HCT116 (cell line): ENCODE data around the genes DYRK2, IL22 and CPM.

- RRBS, result 2% methylated on average over 21 of the region's 33 CpGs
These were observed at the start of gene DYRK2 for GRCh38 chr12:67648668-67648857. DYRK2 (plus strand) TSS chr12:67648745.

GRCh38 chr12:67797133-67797542 lies 148.6 kb downstream of the DYRK2 start:
- RRBS, result no CpG with 5 or more reads among the region's 3 CpGs

GRCh38 chr12:67827832-67828551 lies 179.4 kb downstream of the DYRK2 start:
- RRBS, result no CpG with 5 or more reads among the region's 8 CpGs

DNA sequence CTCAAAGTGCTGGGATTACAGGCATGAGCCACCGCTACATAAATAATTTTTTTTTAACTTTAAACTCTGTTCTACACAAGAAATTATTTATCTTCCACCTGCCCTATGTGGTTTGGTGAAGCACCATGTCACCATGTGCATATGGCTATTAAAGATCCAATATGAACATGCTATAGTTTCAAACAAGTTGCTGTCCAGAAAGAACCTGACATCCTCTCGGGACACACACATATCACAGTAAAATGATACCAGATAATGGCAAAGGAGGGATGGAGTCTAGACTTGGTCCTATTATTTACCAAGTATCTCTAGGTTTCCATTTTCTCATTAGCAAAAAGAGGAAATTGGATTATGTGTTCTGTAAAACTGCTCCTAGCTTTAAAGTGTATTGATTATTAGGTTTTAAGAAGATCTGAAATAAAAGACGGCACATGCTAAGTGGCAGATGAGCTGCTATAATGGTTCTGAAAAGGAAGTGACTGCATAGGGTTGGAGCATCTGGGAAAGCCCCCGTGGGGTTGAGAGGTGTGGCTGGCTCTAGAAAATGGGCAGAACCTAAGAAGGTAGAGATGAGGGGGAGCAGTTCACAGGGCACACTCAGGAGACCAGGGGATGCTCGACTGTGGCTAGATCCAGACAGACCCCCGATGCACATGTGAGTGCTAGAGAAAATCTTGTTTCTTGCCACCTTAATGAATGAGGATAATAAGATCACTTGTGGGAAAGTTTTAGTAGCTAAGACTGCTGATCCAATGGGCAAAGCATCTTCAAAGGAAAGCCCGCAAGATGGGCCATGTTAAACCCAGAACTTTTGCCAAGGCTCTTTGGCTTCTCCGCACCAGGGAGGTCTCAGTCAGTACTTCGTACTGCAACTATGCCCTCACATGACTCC lies 168.4 kb downstream of the IFNG start:
- RRBS, result no CpG with 5 or more reads among the region's 9 CpGs

DNA sequence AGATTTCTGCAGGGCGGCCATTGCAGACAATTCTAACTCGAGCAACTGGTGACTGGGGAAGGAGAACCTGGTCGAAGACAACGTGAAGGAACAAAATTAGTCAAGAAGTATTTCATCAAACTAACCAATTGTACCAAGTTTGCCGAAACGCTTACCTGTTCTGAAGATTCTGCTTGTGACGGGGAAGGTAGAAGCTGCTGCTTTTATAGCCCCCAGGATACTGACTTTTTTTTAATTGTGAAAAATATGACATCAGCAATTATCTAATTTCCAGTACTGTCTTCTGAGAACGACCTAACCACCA lies at the start of gene IL22:
IL22 (minus strand) TSS at position 177 of the 304 bp plus-strand sequence.
- RRBS, result no CpG with 5 or more reads among the region's 8 CpGs

DNA sequence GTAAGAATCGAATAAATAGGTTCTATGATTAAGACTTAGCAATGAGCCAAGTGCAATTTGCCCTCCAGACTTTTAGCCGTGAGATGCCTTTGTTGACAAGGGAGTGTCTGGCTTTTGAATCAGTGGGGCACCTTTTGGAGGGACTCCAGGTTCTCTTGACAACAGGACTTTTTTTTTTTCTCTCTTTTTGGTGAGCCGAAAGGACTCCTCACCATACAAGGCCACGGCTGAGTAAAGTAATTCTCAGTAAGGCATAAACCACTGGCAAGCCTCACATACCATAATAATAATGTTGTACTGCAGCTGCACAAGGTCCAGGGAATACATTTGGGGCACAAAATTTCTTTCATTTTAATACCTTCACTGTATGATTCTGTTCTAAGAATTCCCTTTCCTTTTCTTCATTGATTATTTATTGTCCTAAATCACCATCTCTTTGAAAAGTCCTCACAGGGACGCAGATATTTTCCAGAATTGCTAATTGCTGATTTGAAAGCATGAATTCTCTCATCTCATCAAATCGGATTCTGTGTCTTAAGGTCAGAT lies 4.9 kb upstream of the MDM1 start:
- RRBS, result no CpG with 5 or more reads among the region's 6 CpGs

GRCh38 chr12:68462975-68463313 lies 130.8 kb upstream of the MDM1 start:
- RRBS, result no CpG with 5 or more reads among the region's 4 CpGs

DNA sequence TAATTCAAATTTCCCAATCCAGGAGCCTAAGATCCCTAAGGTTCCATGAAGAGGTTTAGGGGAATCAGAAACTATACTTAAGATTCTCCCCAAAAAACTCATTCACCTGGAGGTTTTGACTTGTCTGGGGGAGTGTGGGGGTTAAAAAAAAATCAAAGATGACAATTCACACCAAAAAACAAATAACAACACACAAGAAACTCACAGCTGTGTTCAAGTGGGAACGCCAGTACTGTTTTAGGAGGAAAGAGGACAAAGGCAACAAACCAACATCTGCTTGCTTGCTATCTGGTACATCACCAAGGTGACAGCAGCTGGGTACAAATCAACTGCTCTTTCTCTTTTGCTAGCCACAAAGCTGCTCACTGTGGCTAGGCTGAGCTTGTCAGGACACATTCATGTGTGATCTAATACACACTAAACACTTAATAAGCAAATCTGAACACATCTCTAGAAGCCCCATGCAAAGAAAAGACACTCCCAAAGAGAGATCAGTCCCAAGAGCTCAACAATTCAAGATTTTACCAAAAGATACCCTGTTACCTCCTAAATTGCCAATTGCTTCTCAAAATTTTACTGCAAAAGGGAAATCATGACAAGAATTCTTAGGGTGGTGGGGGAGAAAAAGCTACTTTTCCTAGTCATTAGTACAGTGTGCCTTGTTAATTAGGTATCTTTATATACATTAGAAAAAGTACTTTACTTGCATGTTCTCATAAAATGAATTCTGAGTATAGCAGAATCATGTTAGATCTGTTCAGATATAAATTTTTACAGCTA lies 127.9 kb upstream of the RAP1B start:
- RRBS, result no CpG with 5 or more reads among the region's 1 CpG

DNA sequence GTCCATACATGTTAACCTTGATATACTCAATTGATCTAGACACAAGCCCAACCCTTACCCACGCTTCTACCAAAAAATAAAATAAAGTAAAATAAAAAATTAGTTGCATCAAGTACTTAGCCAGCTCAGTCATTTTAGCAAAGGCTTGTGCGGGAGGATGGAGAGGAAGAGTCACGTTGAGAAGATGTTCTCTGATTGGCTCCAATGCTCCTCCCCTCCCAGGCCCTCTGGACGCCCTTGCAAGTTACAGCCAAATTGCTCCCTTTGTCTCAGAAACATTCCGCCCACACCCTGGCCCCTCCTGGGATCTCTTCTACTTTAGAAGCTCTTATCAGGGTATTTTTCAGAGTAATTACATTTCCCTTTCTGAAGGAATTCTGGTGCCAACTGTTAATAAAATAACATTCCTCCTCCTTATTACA lies 72.0 kb upstream of the RAP1B start:
- RRBS, result no CpG with 5 or more reads among the region's 5 CpGs

- RRBS, result no CpG with 5 or more reads among the region's 10 CpGs
These were observed 50.6 kb upstream of the RAP1B start for GRCh38 chr12:68559879-68560801.

DNA sequence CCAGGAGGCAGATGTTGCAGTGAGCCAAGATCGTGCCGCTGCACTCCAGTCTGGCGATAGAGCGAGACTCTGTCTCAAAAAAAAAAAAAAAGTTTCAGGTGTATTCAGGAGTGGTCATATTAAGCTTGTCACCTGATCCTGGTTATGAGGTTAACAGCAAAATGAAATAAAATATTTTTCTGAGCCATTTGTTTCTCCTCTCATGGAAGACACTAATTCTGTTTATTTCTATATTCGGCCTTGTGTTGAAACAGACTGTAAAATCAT lies 15.1 kb downstream of the RAP1B start:
- RRBS, result no CpG with 5 or more reads among the region's 5 CpGs

DNA sequence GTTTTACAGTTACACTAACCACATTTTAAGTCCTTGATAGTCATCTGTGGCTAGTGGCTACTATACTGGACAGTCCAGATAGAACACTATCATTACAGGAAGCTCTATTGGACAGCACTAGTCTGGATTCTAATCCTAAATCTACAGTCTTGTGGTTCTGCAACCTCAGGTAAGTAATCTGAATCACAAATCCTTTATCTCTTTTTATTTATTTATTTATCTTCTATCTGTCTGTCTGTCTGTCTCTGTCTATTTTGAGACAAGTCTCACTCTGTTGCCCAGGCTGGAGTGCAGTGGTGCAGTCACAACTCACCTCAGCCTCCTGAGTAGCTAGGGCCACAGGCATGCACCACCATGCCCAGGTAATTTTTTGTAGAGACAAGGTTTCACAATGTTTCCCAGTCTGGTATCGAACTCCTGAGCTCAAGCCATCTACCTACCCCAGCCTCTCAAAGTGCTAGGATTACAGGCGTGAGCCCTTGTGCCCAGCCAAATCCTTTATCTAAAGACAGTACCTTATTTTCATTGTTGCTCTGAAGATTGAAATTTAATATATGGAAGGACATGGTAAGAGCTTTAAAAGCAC lies 18.2 kb downstream of the RAP1B start:
- RRBS, result no CpG with 5 or more reads among the region's 2 CpGs

GRCh38 chr12:68673832-68674299 lies 12.9 kb upstream of the NUP107 start:
- RRBS, result no CpG with 5 or more reads among the region's 4 CpGs

DNA sequence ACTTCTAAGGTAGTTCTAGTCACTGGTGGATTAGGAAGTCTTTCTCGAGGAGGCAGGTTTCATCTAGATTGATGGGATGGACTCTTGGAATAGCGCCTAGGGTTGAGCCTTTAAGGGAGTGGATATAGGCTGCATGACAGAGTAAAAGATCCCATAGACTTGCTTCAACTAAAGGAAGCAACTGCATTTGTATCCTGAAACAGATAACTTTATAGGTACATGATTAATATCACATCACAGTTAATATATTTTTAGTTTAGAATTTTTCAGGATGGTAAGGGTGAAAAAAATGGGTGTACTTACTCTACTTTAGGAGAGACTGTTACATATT lies 30.6 kb downstream of the MDM2 start:
- RRBS, result no CpG with 5 or more reads among the region's 2 CpGs

DNA sequence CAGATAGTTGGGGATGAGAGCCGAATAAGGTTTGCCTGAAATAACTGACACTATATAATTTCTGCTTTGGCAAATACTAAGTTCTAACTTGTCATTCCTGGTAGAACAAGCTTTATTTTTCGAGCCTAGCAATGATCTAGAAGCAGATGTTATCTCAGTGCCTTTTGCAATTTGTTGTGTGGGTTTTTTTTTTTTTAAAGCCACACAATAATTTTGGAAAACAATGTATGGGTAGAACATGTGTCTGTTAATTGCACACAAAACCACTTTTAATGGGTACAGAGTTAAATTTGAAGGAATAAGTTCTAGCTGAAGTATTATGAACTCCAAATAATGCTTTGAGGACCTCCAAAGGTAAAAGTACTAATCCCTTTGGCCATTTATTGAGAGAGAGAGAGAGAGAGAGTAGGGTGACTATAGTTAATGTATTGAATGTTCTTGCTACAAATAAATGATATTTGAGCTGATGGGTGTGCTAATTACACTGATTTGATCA lies 35.0 kb downstream of the MDM2 start:
- RRBS, result no CpG with 5 or more reads among the region's 2 CpGs

DNA sequence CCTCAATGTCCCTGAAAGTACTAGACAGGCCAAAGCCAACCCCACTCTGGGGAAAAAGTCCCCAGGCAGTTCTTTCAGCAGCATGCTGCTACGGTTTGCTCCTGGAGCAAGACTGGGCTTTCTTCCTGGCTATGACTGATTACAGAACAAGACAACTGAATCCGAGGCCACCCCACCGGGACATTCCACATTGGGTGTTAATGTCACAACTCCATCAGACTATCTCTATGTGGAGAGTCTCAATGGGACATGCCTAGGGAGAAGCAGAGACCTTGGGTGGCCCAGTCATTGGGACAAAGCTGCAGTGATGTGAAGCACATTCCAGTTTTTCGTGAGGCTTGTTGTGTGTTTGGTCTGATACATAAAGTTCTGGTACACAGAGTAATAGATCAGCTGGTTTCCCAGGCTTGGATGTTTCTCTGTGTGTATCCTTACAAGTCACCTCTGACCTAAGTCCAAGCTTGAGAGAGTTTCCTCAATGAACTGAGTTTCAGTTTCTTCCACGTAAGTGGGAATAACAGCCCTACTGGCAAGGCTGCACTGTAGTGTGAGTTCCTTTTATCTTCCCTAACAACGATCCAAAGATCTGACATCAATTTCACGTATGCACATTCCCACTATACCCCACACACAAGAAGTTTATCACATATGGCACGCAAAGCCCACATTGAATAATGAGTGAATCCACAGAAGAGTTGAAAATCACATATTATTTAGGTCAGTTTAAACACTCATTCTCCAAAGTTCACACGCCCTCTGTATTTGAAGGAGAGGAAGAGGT lies 42.2 kb downstream of the CPM start:
- RRBS, result no CpG with 5 or more reads among the region's 9 CpGs

GRCh38 chr12:68915086-68915526 lies 17.9 kb downstream of the CPM start:
- RRBS, result no CpG with 5 or more reads among the region's 4 CpGs

GRCh38 chr12:68918221-68918837 lies 14.6 kb downstream of the CPM start:
- RRBS, result no CpG with 5 or more reads among the region's 5 CpGs

DNA sequence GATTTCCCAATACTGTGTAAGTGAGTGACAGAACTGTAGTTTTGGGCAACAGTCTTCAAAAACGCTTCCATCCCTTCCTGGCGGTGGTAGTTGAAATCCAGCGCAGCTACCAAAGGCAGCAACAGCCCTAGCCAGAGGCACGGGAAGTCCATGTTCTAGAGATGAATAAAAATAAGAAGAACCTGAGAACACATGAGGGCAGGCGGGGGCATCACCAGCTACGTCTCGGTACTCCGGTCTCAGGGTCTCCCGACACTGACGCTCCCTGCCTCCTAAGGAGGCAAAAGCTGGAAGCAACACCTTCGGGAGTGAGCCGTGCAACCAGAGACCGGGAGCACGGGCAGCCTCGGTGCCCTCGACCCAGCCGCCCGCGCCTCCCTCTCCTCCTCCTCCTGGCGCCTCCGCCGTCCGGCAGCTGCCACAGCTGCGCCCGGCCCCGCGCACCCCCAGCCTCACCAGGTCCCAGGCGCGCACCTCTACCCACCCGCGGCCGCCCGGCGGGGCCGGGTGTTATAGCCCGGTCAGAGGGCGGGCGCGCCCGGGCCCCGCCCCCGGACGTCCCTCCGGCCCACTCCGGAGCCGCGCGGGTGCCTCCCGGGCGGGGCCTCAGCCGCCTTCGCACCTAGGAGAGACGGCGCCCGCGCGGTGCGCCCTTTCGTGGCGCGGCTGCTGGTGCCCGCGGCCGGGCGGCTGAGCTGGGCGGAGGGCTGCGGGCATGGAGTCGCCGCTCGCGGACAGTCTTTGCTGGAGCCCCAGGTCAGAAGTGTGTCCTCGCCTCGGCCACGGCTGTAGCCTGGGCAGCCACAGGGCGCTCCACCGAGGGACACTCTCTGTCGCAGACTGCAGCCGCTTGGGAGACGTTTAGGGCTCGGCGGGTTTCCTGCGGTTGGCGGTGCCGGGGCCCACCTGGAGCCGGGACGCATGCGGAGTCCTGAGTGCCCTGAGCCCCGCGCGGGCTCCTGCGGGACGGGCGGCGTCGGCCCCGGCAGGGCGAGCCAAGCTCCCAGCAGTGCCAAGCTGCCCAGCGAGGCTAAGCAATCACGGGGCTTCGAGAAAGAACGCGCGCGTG lies at the start of gene CPM:
CPM (minus strand) TSS at position 486 of the 1,069 bp plus-strand sequence.
- RRBS, result 61% methylated on average over 33 of the region's 104 CpGs

GRCh38 chr12:69102935-69103450 lies 136.4 kb upstream of the CPSF6 start:
- RRBS, result no CpG with 5 or more reads among the region's 4 CpGs